ENCODE measurements around the gene MYO1H.

GRCh38 chr12:109347720-109348029 lies at the start of gene MYO1H:
Gene MYO1H, plus strand, starts transcription at chr12:109347900.
- PRO-cap = no peak

DNA sequence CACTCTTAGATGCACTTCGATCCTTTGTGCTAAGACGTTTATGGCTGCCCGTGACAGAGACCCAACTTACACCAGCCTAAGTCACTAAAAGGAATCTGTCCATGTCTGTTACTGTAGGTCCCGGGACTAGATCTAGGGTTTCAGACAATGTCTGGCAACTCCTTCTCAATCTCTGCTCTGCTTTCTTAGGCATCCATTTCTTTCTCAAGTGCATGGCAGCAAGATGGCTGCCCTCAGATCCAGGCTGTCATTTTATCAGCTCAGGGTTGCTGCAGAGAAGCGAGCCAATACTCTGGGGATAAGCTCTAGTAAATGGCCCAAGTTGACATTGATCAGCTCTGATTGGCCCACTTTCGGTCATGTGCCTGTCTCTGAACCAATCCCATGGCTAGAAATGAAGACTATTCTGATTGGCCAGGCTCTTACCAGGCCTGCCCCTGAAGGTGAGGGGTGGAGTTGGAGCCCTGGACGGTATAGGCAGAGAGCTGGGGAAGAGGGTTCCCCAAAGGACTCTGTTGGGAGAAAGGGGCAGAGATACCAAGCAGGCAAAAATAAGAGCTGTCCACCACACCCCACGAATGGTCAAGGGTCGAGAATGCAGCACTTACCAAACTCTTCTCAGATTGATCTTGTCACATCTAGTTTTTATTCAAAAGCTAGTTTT lies 41.4 kb downstream of the MYO1H start:
- PRO-cap = no peak

- PRO-cap = no peak
Observed at GRCh38 chr12:109552151-109552839, 21.0 kb downstream of the MMAB start.

DNA sequence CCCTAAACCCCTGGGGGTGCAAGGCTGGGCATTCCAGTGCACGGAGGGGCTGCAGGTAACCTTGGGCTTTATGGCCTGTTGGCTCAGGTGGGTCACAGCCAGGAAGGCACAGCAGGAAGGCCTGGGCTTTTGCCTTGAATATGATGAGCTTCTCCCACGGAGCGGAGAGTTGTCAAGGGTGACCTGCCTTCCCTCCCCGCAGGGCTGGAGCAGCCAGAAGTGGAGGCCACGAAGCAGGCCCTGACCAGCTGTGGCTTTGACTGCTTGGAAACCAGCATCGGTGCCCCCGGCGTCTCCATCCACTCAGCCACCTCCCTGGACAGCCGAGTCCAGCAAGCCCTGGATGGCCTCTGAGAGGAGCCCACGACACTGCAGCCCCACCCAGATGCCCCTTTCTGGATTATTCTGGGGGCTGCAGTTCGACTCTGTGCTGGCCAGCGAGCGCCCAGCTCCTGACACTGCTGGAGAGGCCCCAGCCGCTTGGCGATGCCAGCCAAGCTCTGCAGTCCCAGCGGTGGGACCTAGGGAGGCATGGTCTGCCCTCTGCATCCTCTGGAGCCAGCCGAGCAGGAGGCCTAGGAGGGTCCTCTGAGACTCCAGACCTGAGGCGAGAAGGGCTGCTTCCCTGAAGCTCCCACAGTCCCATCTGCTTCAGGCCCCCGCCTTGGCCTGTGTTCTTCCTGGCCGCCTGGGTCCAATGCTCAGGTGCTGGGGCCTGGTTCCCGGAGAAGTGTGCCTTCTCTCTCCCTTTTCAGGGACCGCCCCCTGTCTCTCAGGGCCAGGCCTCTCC lies 22.8 kb downstream of the MVK start:
- PRO-cap = no peak

DNA sequence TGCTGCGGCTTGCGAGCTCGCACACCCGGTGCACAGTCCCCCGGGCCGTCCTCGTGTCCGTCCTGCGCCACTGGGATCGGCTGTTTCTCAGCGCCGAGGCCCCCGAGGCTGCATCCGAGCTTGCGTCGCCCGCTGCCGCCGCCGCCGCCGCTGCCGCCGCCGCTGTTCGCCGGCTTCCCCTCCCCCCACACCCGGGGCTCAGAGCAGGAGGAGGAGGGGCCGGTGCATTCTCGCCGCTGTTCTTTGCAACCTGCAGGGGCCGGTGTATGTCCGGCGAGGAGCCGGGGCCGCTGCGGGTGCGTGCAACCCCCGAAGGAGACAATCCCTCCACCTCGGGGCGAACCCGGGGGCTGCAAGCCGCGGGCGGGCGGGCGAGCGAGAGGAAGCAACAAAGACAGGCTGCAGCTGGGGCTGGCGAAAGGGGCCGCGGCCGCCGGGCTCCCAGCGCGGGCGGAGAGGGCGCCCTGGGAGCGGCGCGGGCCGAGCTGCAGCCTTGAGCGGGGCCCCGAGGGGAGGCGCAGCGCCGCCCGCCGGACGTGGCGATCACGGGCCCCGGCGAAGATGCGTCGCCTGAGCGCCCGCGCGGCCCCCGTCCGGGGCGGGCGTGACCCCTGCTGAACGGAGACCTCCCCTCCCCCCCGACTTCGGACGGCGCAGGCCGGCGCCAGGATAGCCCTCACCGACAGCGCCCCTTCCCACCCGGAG lies 595 bp downstream of the FAM222A start:
- PRO-cap = unidirectional peak, minus-strand start at position 59 of the sequence

- PRO-cap = no peak
Observed at GRCh38 chr12:109720023-109720778, 6.6 kb downstream of the FAM222A start.

GRCh38 chr12:109883232-109883907 lies 3.0 kb upstream of the GLTP start:
- PRO-cap = no peak

GRCh38 chr12:109902838-109903317 lies 2.8 kb downstream of the TCHP start:
- PRO-cap = no peak

- PRO-cap = no peak
Observed at GRCh38 chr12:109948022-109949040, 47.8 kb downstream of the GIT2 start.

DNA sequence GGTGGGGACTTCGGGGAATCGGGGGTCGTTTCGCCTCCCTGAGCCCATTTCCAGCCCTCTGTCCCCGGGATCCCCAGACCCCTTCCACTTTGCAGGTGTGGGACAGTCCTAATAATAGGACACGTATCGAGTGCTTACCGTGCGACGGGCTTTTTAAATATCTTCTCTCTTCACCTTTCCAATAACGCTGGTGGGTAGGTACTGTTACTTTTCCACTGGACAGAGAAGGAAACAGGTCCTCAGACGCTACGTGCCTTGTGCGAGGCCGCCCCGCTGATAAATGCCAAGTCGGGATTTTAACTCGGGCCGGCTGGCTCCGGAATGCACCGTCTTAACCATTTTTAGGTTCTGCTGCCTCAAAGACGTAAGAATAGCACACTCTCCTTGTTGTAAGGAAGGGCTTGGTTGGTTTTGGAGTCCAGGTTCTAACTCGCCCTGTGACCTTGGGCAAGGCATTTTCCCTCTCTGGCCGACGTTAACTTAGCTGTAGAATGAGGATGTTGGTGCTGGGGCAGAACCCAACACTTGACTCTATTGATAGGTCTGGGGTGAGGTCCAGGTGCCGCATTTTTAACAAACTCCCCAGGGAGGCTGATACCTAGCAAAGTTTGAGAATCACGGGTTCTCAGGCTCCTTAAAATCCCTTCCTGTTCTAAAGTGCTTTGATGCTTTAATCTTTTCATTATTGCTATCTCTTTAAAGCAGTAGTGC lies 739 bp downstream of the ANKRD13A start:
- PRO-cap = no peak

DNA sequence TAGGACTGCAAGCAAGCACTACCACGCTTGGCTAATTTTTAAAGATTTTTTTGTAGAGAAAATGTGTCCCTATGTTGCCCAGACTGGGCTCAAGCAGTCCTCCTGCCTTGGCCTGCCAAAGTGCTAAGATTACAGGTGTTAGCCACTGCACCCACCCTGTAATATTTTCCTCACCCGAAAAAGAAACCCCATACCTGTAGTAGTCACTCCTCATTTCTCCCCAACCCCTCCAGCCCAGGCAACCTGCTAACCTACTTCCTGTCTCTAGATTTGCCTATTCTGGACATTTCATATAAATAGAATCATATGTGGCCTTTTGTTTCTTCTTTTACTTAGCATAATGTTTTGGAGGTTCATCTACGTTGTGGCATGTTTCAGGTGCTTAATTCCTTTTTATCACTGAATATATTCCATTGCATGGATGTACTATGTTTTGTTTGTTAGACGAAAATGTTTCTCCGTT lies 6.1 kb downstream of the ANKRD13A start:
- PRO-cap = no peak

DNA sequence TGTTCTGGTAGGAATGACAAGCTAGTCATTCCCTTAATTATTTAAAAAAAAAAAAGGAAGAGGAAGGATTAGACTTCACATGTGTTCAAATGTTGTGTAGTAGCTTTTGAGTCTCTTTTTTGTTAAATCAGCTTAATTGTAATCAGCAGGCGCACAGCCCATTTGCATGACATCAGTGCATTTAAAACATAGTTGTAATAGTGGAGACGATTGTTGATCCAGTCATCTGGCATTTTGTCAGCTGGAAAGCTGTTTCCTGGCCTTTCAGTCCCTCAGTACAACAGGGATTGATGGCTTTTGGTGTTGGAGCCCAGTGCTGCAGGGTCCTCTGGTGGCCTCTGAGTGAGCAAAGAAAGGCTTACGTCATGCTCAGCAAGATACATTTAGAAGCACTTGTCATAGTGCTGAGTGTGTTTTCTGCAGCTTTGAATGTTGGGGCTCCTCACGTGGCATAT lies 23.9 kb downstream of the C12orf76 start:
- PRO-cap = no peak

DNA sequence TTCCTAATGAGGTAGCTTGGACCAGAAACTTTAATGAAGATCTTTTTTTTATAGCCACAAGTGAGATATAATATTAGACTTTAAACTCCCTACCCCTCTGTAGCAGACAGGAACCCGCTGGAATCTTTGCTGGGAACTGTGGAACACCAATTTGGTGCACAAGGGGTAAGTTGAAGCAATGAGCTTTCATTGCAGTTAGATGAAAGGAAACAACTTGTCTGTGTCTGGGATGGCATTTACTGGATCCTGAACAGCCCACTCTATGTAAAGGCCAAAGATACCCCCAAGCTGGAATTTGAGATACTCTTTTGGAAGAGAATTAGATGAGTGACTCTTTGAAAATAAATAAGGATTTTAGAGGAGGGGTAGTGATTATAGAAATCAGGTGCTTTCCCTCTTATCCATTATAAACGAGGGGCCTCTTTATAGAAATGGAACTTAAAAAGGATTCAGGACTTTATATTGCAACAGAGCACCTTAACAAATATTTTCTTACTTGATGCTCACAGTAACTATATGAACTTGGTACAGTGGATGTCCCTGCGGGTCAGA lies 20.6 kb downstream of the C12orf76 start:
- PRO-cap = no peak

DNA sequence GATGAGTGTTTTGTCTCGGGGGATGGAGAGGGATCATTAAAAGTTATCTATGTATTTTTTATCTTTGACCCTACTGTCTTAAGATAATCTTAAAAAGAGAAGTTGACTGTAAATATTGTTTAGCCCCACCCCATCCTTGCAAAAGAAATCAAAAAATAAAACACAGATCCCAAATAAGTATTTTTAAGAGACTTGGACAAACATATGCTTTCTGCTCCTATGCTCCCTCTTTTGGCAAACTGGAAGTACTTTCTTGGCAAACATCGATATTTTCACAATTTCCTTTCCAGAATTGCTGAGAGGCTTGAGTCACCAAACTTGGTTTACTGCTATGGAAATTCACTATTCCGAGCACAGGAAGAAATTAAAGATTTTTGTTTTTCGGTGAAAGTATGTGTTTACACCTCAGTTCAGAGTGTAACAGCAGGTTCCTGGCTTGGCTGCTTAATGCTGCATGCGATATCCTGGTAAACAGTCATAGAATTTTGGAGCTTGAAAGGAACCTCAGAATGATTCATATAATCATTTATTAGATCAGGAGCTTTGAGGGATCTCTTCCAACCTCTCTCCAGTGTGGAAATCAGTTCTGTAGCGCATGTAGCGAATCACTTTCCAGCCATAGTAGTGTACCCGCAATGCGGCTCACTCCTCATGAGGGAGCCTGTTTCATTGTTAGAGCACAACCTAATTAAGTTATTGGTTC lies 56.7 kb upstream of the ATP2A2 start:
- PRO-cap = no peak

- PRO-cap = no peak
Observed at GRCh38 chr12:110244714-110245307, 36.2 kb upstream of the ATP2A2 start.

DNA sequence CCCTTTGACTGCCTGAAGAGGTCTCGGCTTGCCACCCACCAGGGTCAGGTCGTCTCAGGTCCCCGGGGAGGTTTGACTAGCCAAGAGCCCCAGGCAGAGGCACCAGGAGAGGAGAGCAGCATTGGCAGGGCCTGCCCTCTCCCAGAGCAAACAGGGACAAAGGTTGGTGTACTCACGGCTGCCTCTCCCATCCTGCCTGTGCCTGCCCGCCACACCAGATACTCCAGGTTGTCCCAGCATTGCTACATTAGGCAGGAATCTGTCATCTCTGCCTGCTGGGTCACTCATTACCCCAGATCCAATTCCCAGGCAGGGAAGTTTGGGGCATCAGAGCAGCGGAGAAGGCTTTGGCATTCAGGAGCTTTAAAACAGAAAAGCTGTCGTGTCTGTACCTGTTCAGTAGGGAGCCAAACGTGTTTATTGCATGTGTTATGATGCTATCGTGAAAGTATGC lies 33.4 kb upstream of the ATP2A2 start:
- PRO-cap = no peak

DNA sequence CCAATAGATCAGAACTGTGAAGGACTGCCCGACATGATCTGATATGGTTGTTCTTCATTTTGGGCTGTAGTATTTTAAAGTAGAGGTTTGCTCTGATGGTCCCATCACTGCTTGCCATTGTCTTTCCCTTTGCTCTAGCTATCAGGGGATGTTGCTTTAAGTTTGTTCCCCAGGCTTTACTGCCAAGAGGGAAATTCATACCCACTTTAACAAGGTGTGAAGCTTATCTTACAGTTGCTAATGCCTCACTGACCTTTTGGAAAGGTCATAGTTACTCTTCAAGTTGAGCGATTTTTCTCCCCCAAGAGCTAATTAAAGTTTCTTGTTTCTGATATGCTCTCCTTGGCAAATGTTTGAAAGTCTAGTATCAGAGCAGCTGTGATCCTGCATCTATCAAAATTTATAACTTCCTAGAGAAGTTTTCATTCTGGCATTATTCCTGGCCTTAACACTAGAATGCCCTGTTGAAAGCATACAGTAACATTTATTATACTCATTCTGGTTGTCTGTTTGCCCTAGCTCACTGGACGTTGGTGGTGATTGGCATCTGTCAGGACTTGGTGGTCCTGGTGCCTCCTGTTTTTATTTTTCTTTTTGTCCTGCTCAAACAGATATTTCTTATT lies 8.0 kb downstream of the ATP2A2 start:
- PRO-cap = no peak

GRCh38 chr12:110296252-110296794 lies 15.3 kb downstream of the ATP2A2 start:
- PRO-cap = no peak

DNA sequence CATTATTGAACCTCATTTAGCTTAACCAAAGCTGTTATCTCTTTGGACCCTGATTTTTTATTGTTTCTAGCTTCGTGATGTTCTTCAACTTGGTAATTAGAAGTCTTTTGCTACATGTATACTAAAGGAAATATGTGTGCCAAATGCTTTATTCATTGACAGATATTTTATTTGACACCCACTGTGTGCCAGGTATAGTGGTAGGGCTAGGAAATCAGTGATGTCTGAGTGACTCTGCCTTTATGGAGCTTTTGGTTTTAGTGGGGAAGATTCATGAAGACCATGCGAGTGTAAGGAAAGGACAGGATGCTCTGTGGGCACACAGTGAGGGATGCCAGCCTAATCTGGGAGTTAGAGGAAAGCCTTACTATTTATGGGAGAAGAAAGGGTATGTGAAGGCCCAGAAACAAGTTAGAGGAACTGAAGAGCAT lies 35.4 kb downstream of the ATP2A2 start:
- PRO-cap = no peak

DNA sequence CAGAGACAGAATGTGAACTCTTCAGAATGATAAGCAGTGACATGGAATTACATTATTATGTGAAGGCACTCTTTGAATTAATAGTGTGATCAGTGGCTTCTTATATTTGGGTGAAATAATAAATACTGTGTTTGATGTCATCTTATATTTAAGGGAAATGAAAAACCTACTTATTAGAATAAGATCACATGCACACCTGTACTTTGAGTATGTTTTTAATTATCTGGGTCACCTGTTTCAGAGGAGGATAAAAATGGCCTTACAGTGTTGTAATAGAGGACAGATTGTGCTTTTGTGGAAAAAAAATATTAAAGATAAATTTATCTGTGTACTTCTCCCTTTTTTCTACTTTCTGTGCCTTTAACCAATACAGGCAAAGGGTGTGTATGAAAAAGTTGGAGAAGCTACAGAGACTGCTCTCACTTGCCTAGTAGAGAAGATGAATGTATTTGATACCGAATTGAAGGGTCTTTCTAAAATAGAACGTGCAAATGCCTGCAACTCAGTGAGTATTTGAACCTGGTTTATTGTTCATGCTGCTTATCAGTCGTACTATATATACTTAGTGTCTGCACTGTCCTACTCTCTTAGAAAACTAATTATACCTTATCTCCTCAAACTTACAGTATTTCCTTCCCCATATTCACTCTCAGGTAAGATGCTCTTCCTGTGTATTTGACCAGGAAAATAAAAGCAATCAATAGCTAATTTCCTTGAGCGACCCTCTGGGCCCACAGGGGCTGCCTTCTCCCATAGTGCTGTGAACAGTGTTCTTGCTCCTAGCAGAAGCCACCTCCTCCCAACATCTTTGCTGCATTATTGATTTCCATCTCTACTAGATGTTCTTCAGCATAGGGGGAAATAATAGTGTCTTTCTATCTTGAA lies 52.8 kb downstream of the ATP2A2 start:
- PRO-cap = no peak

All from type B pancreatic cell (in vitro differentiated cells).